ENCODE measurements around a stretch of chr2.

DNA sequence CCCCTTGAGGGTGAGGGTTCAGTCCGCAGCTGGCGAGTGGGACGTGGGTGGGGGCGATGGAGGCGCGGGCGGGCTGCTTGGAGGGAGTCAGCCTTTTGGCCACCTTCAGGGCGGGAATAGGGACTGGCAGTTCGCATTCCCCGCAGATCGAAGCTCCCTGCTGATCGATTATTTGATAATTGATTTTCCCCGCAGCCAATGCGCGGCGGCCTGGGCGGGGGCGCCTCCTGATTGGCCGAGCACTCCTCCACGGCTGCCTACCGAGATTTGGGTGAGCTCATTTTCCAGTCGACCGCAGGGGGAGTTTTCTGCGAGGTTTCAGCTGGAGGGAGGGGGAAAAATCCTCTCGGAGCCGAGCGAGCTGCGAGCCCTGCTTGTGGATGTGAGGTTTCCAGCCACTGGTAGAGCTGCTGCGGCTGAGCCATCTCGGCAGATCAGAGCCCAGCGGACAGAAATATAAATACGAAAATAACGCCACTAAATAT, 1.6 kb upstream of the MEIS1 start:
- PRO-cap, result bidirectional peak, plus-strand start at position 383 of the sequence, minus-strand start at position 170 of the sequence
- RRBS, 2 experiments, result no CpG with 5 or more reads among the region's 33 CpGs

DNA sequence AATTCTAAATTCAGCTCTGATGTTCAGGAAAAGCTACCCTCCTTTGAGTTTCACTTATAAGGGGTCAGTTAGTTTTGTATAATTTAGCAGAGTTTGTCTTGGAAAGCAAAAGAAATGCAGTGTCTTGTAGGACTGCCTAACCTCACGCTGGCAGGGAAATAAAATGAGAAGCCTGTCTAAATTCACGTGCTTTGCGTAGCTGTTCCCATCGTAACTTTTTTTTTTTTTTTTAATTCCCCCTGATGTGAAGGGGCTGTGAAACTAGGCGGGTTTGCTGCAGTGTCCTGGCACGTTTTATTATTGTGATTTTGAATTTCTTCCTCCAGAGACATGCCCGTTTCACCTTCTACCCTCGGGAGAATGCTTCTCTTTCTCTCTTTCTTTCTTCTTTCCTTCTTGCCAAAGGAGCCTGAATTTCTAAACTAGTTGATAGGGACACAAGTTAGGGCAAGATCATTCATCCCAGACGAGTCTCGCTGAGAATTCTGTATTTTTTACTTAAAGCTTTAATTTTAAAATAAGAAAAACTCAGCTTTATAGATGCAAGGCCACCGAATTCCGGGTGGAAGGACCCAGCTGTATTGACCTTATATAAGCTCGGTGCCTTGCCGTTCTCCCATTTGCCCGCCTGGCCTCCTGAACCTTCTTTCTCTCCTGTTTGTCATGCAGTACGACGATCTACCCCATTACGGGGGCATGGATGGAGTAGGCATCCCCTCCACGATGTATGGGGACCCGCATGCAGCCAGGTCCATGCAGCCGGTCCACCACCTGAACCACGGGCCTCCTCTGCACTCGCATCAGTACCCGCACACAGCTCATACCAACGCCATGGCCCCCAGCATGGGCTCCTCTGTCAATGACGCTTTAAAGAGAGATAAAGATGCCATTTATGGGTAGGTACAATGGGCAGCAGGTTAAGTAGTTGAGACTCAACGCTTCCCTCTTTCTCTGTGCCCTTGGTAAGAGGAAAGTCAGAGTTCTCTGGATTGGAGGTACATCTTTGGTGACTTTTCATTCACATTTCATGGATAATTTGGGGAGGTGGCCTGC, 2.5 kb downstream of the MEIS1 start:
- PRO-cap, result bidirectional peak, plus-strand start at position 242 of the sequence, minus-strand start at position 165 of the sequence
- RRBS, 2 experiments, result no CpG with 5 or more reads among the region's 27 CpGs

DNA sequence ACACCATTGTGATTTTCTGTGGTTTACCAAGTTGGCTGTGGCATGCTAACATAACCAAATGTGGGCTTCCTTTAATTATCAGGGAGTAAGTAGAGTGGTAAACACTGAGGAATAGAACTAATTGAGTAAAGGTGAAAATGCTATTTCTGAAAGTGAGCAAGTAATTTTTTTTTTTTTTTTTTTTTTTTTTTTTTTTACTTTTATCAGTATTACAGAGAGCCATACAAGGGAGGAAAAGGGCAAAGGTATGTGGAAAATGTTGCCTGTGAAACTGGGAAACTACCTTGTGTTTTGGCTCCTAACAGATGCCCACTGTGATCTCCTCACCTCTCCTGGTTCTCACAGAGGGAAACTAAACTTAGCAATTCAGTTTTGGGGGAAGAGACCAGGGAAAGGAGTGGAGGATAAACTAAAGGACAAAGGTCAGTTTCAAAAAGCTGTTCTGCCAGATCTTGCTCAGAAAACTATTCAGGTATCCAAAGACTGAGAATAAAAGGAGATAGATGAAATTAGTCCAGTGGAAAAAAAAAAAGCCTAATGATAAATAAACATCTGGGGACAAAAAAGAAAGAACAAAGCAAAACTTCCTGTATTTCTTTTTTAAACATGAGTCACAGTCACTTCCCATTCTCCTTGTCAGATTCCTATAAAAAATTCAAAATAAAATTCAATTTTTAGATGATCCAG, 127.1 kb downstream of the MEIS1 start:
- PRO-cap, result no peak

- PRO-cap, result no peak
- RRBS, 2 experiments, result no CpG with 5 or more reads among the region's 10 CpGs
Observed at GRCh38 chr2:66573863-66574346, 139.0 kb downstream of the MEIS1 start.

- PRO-cap, result bidirectional peak, plus-strand start at chr2:66577427, minus-strand start at chr2:66577384
- RRBS, 2 experiments, result no CpG with 5 or more reads among the region's 37 CpGs
Observed at GRCh38 chr2:66576803-66577484, 142.0 kb downstream of the MEIS1 start.

DNA sequence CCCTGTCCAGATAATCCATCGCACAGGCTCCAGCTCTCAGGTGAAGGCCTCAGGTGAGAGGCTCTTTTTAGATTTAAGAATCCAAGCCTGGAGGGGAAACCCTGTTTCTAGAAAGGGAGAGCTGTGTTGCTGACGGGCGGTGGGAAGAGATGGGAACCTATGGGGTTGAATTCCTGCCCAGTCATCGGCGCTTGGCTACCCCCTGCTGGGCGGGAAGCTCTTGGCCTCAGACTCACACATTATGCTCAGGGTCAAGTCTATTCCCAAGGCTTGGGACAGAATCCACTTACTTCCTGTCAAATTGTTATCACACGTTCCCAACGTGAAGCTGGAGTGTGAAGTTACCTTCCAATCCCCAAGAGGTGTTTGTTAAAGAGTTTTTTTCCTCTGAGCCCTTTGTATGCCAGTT, 181.9 kb upstream of the ETAA1 start:
- PRO-cap, result no peak
- RRBS, 2 experiments, result no CpG with 5 or more reads among the region's 8 CpGs

DNA sequence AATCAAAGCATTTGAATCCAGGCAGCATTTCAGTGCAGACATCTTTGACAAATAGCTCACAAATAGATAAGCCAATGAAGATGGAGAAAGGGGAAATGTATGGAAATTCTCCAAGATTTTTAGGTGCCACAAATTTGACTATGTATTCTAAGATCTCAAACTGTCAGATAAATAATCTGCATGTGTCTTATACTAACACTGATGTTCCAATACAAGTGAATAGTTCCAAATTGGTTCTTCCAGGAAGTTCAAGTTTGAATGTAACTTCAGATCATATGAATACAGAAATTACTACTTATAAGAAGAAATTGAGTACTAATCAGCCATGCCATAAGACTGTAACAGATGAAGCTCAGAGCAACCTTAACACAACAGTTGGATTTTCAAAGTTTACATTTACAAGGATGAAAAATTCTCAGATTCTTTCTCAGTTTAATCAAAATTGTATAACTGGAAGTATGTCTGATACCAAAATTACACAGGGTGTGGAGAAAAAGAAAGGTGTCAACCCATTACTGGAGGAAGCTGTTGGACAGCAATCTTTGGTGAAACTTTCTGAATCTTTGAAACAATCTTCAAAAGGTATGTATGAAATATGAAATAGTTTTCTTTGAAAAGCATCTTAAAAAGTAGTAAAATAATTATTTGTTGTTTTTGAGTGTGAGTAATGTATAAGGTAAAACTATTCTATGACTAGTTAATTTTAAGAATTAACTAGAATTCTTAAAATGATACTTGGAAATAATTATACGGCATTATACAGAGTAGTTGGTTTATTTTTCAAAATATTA, 7.8 kb downstream of the ETAA1 start:
- PRO-cap, result no peak
- RRBS, 2 experiments, result no CpG with 5 or more reads among the region's 1 CpG

GRCh38 chr2:67455258-67455603, 58.1 kb downstream of the ETAA1 start:
- PRO-cap, result no peak
- RRBS, 2 experiments, result no CpG with 5 or more reads among the region's 3 CpGs

DNA sequence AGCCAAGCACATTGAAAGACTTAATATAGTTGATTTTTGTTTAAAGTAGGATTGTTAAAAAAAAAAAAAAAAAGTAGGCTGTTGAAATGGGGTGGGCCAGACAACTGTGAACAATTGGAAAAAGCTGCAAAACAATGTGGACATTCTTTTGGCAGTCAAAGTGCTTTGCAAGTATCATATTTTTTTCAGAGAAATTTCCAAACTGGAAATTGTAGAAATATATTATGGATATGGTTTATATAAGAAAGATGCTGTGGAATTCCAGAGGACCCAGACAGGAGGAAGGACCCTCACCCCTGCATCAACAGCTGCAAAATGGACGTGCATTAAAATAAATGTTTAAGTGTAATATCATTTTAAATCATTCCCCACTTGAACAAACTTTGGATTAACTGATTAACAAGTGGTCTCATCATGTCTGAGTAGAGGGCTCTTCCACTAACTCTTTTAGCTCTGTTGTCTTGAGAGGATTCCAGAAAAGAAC, 82.2 kb downstream of the ETAA1 start:
- PRO-cap, result no peak
- RRBS, 2 experiments, result no CpG with 5 or more reads among the region's 1 CpG

DNA sequence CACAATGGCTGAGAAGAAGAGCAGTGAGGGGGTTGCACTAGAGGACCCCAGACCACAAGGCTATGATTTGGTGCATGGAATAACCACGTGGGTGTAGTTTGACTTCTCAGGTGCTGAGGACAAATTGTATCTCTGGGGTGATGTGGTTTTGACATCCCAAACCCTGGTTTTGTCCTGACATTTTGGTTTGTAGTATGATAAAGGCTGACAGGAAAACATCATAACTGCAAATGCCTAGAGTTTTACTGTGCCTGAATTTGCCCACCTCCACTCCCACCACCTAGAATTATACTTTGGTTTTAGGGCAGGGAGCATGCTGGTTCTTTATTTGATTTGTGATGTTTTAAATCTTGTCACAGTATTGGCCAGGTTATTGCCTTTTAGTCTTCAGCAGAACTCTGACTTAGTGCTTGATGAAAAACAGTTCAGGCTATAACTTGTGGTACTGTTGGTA, 29.6 kb downstream of the PLEK start:
- PRO-cap, result no peak
- RRBS, 2 experiments, result no CpG with 5 or more reads among the region's 1 CpG

DNA sequence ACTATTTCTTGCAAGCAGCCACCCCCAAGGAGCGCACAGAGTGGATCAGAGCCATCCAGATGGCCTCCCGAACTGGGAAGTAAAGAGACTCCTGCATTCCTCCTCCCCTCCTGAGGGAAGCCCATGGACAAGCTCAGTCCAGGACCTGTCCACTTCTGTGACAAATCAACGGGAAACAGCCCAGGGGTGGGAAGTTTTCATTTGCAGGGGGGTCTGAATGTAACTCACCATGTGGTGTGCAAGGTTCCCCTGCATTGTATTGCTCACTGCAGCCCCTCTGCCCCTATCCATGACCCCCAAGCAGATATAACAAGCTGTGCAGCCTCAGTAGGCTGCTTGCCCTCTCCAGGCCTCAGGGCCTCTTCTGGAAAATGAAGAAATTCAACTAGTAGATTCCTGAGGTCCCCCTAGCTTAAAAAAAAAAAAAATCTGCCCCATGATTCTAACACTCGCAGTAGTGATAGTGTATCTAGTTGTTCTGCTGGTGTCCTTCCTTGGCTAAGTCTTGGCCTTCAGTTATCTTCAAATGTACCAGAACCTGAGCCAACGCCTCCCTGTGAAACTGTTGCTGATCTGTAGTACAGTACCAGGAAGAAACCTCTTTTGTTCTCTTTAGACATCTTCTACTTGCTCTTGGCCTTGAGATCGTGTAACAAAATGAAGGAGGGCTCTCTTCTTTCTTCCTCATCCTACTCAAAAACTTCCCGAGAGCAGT, 30.8 kb downstream of the PLEK start:
- PRO-cap, result no peak
- RRBS, 2 experiments, result no CpG with 5 or more reads among the region's 7 CpGs

GRCh38 chr2:68567043-68567504, 76.3 kb upstream of the PROKR1 start:
- PRO-cap, result no peak
- RRBS, 2 experiments, result no CpG with 5 or more reads among the region's 1 CpG

DNA sequence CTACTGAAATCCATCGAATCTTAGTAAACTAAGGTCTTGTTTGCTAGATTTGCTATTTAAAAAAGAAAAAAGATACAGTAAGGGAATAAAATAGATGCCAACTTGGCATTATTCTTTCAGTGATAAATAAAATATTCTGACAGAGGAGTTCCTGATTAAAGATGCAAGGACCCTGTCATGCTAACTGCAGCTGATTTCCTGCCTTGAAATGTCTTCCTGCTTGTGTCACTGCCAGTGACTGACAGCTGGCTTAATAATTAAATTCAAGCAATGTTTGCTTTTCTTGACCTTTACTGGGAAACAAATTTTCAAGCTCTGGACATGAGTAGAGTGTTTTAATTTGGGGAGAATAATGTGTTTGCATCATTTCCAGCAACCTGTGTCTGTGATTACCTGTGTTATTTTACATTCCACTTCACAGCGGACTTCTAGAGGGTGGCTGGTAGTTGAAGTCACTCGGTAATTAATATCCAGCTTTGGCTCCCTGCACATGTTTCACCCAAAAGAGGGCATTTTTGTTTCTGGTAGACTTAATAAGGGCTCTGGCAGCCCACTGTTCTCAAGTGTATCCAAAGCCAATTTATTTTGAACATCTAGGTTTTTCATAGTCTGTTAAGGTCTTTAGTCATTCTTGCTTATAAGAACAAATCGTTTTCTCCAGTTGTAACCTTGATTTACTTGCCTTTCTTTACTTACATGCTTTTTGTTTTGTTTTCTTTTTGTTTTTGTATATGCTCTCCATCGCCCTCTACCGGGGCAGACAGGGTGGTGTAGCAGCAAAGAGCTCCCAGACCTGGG, 48.6 kb upstream of the PROKR1 start:
- PRO-cap, result no peak
- RRBS, 2 experiments, result no CpG with 5 or more reads among the region's 6 CpGs

DNA sequence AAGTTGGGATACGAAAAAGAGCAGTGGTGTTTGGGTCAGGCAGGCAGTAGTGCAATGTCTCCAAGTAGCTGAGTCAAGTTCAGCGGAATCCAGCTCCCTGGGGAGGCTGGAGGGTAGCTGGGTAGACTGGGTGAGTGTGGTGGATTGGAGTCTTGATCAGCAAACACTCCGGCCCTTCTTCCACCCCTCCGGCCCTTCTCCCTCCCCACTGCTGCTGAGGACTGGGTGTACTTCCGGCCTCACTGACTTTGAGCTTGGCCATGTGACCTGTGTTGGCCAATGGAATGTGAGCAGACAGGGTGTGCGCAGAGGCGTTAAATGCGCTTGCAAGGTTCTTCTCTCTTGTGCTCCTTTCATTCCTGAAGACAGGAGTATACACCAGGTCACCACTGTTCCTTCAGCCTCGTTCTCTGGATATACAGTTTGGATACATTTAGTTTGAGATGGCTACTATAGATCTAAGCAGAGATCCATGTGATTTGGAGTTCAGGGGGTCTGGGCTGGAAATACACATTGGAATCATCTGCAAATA, 2.1 kb upstream of the ARHGAP25 start:
- PRO-cap, result no peak
- RRBS, 2 experiments, result 71% methylated on average over 1 of the region's 9 CpGs; no CpG with 5 or more reads in 1 of the 2 experiments

GRCh38 chr2:68802788-68803402, 68.3 kb downstream of the ARHGAP25 start:
- PRO-cap, result no peak
- RRBS, 2 experiments, result no CpG with 5 or more reads among the region's 1 CpG

- PRO-cap, result no peak
- RRBS, 2 experiments, result no CpG with 5 or more reads among the region's 11 CpGs
Observed at GRCh38 chr2:68828913-68829977, 42.0 kb downstream of the BMP10 start.

DNA sequence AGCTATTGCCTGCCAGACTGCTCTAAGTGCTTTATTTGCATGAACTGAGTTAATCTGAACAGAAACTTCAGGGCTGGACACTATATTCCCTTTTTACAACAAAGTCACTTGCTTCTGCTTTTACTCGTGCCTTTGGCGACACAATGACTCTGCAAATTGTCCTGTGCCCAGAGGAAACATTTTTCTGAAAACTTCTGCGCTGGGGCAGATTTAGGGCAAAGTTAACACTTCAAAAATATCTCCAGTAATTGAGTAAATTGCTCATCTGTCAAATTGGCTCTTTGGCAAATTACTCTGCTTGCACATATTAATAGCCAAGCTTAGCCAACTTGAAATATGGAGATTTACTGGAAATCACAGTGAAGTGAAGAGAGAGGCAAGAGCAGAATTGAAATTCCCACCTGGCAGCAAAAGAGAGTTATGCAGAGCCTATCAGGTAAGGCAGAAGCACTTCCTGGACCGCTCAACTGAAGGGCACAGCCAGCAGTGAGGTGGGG, 36.4 kb downstream of the BMP10 start:
- PRO-cap, result no peak
- RRBS, 2 experiments, result no CpG with 5 or more reads among the region's 4 CpGs

DNA sequence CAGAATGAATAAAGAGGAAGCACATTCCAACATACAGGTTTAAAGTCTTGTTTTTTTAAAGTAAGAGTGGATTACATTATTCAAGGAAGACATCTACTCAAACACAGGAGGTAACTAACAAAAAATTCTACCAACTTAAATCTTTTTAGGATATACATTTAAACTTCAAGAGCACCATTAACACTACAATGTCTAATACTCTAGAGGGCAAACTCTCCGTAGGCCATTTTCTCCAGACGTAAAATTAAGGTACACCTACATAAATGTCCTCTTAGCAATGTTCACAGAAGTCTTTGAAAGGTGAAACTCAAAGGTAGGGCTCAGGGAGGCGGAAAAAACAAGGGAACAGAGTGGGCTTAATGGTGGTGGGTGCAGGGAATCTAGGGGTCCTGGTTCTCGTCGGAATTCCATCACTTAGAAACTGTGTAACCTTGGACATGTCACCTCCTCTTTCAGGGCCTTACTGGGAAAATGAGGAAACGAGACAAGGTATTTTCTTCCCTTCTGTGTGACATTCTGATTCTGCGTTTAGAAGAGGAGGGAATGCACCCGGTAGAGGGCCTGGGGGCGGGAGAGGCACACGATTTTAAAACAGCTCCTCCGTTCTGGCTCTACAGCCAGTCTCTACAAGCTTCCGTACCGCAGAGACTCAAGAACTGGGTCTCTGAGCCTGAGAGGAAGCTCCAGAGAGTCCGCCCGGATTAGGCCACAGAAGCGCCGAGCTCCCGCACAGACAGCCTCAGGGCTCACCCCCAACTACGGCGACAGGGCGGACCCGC, 579 bp downstream of the NFU1 start:
- PRO-cap, result bidirectional peak, plus-strand start at position 555 of the sequence, minus-strand start at position 465 of the sequence; bidirectional peak, plus-strand start at position 616 of the sequence, minus-strand start at position 658 of the sequence
- RRBS, 2 experiments, result 0 to 1% methylated on average over 8 of the region's 22 CpGs

- PRO-cap, result no peak
- RRBS, 2 experiments, result no CpG with 5 or more reads among the region's 22 CpGs
Observed at GRCh38 chr2:69621797-69622248, 21.7 kb downstream of the AAK1 start.

GRCh38 chr2:69650246-69650843, 6.8 kb upstream of the AAK1 start:
- PRO-cap, result no peak
- RRBS, 2 experiments, result no CpG with 5 or more reads among the region's 3 CpGs